ENCODE measurements around the genes NQO1 and WWP2.

DNA sequence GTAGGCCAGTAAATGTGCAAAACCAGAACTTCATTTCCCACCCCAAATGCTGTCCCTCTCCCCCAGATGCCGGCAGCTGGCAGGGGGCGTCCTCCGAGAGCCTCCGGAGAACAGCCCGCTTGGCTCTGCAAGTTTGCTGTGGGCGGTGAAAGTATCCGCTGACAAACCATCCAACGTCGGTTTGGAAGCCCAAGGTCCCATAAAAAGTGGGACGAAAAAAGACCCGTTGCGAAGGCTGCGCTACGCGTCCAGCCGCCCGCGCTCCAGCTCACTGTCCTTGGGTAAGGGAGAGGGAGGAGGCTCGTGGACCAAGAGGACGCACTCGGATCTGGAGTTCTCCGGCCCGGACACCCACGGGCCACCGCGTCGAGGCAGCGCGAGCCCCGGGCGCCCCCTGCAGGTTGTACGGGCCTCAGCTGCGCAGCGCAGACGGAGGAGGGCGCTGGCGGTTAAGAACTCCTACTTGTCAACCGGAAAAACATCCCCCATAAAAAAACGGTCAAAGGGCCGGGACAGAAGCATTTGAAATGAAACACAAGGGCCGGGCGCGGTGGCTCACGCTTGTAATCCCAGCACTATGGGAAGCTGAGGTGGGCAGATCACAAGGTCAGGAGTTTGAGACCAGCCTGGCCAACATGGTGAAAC, 29.0 kb upstream of the ZFP90 start:
- RRBS, result 92% methylated on average over 14 of the region's 44 CpGs

GRCh38 chr16:68528612-68529104, 10.4 kb upstream of the ZFP90 start:
- RRBS, result no CpG with 5 or more reads among the region's 21 CpGs

- RRBS, result no CpG with 5 or more reads among the region's 3 CpGs
Measured at GRCh38 chr16:68636669-68637020, 8.5 kb upstream of the CDH3 start.

- RRBS, result no CpG with 5 or more reads among the region's 10 CpGs
Measured at GRCh38 chr16:68739845-68740876, 3.1 kb downstream of the CDH1 start.

- RRBS, result no CpG with 5 or more reads among the region's 15 CpGs
Measured at GRCh38 chr16:69100017-69100778, 5.3 kb upstream of the HAS3 start.

GRCh38 chr16:69188245-69188570, 1.2 kb downstream of the SNTB2 start:
- RRBS, result no CpG with 5 or more reads among the region's 5 CpGs

DNA sequence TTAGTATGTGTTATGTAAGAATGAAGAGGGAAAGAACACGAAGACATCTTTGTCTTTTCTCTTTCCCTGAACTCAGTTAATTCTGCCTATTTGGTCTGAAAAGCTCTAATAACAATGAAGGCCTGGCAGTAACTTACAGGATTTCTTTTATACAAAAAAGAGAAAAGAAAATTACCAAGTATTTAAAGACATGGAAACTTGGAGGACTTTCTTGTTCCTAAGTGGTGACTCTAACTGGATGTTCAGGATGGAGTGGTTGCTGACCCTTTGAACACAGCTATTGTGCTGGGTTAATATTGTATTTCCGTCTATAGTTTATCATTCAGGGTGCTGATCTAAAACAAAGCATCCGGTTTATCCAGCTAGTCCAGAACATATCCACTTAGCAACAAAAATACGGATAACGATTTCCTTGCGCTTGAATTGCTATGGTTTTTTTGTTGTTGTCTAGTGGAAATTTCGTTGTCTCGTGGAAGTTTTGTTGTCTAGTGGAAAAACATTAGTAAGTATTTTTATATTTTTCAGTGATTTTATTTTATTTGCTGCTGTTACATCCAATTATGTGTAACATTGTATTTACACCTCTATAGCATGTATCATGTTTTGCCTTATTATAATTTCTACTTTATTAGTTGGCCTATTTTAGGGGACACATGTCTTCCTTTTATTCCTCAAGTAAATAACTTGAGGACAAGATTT, 38.2 kb downstream of the SNTB2 start:
- RRBS, result no CpG with 5 or more reads among the region's 8 CpGs

GRCh38 chr16:69481903-69483180, 57.9 kb downstream of the CYB5B start:
- RRBS, result 94% methylated on average over 3 of the region's 24 CpGs

GRCh38 chr16:69523551-69524045, 42.2 kb upstream of the NFAT5 start:
- RRBS, result no CpG with 5 or more reads among the region's 12 CpGs

- RRBS, result no CpG with 5 or more reads among the region's 5 CpGs
Measured at GRCh38 chr16:69629139-69629759, 63.5 kb downstream of the NFAT5 start.

DNA sequence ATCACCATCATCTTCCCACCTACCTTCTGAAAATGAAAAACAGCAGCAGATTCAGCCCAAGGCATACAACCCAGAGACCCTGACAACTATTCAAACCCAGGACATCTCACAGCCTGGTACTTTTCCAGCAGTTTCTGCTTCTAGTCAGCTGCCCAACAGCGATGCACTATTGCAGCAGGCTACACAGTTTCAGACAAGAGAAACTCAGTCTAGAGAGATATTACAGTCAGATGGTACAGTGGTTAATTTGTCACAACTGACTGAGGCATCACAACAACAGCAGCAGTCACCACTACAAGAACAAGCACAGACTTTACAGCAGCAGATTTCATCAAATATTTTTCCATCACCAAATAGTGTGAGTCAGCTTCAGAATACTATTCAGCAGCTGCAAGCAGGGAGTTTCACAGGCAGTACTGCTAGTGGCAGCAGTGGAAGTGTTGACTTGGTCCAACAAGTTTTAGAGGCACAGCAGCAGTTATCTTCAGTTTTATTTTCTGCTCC, 34.5 kb downstream of the NQO1 start:
- RRBS, result no CpG with 5 or more reads among the region's 1 CpG

- RRBS, result 2% methylated on average over 5 of the region's 41 CpGs
Measured at GRCh38 chr16:69726055-69727204, at the start of gene NQO1. Gene NQO1 (minus strand): TSS chr16:69726560.

DNA sequence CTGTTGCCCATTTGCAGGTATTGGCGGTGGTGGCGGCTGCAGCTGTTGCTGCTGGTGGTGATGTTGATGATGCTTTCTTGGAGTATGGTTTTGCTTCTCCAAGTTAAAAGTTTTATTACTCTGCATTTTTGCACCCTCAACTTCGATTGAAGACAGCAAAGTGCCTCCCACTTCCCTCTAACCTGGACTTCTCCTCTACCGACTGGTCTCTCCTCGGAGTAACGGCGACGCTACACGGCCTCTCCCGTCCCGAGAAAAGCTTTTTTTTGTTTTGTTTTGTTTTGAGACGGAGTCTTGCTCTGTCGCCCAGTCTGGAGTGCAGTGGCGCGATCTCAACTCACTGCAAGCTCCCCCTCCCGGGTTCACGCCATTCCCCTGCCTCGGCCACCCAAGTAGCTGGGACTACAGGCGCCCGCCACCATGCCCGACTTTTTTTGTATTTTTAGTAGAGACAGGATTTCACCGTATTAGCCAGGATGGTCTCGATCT, 3.1 kb upstream of the NOB1 start:
- RRBS, result no CpG with 5 or more reads among the region's 23 CpGs

- RRBS, result 1% methylated on average over 24 of the region's 74 CpGs
Measured at GRCh38 chr16:69761944-69763004, at the start of gene WWP2. Gene WWP2 (plus strand): TSS chr16:69762332.

DNA sequence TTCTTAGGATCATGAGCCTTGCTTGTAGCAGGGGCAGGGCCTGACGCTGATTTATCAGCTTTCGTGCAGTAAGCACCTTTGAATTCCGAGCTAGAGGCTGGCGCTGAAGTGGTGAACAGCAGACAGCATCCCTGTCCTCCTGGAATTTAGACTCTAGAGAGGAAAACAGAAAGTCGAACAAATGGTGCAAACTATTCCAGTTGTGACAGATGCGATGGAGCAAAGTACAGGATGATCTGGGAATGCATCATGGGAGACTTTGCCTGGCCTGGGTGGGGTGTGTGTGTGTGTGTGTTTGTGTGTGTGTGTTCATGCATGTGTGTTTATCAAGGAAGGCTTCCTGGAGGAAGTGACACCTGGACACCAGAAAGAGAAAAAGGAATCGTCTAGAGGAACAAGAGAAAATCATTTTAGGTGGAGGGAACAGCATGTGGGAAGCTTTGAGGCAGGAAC, 60.1 kb downstream of the WWP2 start:
- RRBS, result no CpG with 5 or more reads among the region's 7 CpGs

- RRBS, result no CpG with 5 or more reads among the region's 4 CpGs
Measured at GRCh38 chr16:69840666-69841022, 78.5 kb downstream of the WWP2 start.

- RRBS, result 100% methylated on average over 2 of the region's 19 CpGs
Measured at GRCh38 chr16:69935772-69936508, 15.2 kb upstream of the CLEC18A start.

DNA sequence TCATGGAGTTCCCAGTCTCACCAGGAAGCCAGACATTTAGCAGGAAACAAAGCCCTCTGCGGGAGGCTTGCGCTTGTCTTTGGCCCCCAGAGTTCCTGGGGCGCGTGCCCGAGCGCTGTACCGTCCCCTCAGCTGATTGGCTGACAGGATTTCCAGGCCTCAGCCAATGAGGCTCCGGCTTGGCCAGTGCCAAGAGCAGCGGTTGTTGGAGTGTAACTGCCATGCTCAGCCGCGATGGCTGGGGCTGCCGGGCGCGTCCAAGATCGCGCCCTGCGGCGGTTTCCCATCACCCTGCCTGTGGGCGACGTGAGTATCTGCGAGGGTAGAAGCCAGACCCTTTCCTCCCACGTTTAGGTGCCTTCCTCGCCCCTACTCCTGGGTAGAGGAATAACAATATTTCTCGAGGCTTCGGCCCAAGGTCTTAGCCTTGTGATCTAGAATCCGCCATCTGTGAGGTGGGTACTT, 4.3 kb upstream of the DDX19B start:
- RRBS, result 99% methylated on average over 5 of the region's 26 CpGs

GRCh38 chr16:70394768-70395435, 44.0 kb downstream of the ST3GAL2 start:
- RRBS, result 97% methylated on average over 2 of the region's 15 CpGs

DNA sequence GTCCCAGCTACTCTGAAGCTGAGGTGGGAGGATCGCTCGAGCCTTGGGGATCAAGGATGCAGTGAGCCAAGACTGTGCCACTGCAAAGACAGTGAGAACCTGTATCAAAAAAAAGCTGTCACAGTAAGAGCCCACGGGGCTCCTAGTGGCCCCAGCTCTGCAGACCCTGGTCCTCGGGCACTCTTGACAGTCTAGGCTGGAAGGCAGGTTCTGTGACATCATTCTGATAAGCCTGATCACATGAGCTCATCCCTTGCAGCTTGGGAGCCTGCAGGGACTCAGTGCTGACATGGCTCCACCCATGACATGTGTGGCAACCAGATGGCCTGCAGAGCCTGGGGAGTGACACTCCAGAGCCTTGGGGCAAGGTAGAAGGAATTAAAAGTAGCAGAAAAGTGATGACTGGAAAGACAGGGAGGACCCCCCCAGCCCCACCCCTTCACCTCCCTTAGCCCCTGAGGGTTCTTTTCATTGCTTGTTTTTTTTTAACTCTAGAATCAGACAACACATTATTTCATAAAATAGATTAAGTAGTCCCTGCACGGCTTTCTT, 42.3 kb downstream of the ST3GAL2 start:
- RRBS, result no CpG with 5 or more reads among the region's 5 CpGs

Measured in CMK (cell line).